Mesenteric fat pad (tissue), 1 donor: ENCODE measurements around a stretch of chr21.

DNA sequence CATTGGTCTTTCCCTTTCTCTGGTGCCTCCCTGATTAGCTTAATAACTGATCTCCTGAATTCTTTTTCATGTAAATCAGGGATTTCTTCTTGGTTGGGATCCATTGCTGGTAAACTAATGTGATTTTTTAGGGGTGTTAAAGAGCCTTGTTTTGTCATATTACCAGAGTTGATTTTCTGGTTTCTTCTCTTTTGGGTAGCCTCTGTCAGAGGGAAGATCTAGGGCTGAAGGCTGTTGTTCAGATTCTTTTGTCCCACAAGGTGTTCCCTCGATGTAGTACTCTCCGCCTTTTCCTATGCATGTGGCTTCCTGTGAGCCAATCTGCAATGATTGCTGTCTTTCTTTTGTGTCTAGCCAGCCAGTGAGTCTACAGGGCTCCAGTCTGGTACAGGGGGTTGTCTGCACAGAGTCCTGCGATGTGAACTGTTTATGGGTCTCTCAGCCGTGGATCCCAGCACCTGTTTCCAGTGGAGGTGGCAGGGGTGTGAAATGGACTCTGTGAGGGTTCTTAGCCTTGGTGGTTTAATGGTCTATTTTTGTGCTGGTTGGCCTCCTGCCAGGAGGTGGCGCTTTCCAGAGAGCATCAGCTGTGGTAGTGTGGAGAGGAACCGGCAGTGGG, 81.1 kb upstream of the C21orf91 start:
- PRO-cap = no peak

DNA sequence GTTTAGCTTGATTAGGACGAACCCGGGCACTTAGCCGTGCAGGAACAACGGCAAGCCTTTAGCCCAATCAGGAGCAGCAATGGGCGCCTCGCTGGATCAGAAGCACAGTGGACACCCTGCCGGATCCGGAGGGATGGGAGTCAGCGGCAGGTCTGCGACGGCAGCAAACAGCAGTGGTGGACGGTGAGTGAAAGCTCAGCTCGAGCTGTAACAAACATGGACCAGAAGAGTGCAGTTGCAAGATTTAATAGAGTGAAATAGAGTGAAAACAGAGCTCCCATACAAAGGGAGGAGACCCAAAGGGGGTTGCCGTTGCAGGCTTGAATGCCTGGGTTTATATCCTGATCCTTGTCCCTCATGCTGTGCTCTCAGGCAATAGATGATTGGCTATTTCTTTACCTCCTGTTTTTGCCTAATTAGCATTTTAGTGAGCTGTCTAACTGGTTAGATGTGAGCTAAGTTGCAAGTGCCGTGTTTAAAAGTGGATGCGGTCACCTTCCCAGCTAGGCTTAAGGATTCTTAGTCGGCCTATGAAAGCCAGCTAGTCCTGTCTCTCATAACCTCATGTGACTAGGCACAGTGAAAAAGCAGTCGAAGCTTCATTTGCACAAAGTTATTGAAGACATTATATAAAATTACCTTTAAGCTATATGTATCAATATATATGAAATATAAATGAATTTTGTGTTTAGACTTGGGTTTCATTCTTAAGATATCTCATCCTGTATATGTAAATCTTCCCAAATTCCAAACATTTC, 356.6 kb upstream of the TMPRSS15 start:
- PRO-cap = no peak

DNA sequence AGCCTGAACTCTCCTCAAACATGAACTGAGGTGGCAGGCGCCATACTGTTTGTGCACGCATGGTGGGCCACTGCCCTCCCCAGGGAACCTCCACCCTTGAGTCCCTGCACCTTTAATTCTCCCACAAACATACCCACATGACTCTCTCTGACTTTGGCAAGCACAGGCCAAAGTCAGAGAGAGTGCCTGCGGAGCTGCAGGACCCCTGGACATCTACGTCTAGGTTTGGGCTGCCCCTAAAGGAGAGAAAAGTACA, 260.4 kb downstream of the NCAM2 start:
- PRO-cap = no peak

DNA sequence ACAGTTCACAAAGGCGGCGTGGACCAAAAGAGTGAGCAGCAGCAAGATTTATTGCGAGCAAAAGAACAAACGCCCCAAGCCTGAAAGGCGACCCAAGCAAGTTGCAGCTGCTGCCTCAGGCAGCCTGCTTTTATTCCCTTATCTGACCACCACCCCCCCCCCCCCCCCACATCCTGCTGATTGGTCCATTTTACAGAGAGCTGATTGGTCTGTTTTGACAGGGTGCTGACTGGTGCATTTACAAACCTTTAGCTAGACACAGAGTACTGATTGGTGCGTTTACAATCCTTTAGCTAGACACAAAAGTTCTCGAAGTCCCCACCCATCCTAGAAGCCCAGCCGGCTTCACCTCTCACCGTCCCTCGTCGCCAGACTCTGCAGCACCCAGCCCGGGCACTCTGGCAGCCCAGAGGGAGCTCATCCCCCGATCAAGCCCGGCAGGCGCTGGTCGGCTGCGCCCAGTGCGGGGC, 2023.0 kb downstream of the NCAM2 start:
- PRO-cap = no peak

DNA sequence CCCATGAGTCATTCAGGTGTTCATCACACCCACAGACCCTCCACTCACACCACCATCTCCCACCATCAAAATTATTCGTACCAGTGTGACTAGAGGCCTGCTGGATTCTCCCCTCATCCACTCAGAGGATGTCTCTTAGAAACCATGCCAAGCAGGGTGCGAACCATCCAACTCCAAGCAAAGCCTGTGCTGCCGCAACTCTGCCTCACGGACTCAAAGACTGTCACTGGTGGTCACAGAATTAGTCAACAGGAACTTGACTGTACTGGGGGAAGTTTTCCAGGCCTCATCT, 211.0 kb downstream of the MRPL39 start:
- PRO-cap = no peak

DNA sequence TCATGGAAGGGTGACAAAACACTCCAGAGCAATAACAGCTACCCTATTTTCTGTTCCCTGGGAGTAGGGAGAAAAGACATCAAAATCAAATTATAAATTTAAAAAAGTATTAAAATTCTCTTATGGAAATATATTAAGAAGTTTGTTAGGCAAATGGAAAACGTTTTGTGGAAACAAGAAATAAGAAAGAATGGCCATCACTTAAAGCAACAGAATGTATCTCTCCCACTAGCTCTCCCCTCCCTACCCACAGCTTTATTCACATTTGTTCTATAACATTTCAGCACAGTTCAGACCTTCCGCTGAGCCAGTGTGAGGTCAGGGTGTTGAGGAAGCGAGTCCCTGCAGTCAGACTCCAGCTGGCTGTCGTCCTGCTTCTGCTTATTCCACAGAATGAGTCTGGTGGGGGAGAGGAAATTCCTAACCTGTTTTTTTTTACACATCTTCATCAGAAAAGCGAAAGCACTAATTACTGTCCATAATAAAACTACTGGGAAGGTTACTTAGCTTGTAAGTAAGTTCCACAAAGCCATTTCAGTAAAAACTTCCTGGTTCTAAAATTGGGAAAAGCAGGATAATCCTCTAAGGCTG, 39.1 kb downstream of the MRPL39 start:
- PRO-cap = no peak

GRCh38 chr21:25573605-25574451, 33.5 kb downstream of the MRPL39 start:
- PRO-cap = no peak

DNA sequence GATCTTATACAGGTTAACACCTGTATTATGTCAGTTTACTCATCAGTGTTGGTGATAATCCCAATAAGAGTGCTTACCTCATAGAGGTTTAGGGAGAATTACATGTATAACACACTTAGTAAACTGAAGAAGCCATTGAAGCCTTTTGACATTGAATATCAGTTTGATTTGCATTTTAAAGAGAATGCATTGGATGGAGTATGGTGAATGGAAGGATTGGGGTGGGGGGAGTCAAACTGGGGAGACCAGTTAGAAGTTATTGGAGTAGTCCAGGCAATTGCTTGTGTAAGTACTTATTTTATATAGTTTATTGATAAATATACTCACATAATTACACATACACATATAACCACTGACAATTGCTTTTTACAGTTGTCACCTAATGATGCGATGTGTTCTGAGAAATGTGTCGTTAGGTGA, 6.2 kb downstream of the JAM2 start:
- PRO-cap = no peak

DNA sequence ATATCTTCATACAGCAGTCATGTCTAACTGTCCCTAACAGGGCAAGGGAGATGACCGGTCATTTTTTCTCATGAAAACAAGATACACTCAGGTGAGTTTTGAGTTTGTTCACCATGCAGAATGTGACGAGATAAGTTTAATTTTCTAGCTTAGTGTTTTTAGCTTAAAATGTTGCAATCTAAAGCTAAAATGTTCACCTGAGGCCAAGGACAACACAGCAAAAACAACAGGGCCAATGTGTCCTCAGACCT, 144.3 kb downstream of the GABPA start:
- PRO-cap = no peak

GRCh38 chr21:25879381-25879621, 144.5 kb downstream of the GABPA start:
- PRO-cap = no peak

DNA sequence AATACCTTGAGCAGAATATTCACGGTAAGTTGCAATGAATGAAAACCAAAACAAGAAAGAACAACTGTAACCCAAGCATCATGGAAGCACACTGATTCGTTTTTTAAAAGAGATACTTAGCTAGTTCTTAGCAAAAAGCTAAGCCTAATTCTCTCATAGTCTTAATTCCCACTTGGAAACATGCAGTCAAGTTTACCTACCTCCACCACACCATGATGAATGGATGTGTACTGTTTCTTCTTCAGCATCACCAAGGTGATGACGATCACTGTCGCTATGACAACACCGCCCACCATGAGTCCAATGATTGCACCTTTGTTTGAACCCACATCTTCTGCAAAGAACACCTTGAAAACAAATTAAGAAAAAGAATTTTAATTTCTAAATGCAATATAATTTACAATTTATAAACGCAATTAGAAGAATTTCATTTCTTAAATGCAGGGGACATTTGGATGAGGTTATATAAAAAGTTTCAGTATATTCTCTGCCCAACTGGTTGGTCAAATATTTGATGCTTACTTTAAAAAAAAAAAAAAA, 156.8 kb downstream of the GABPA start:
- PRO-cap = no peak

GRCh38 chr21:26111947-26112229, 58.7 kb downstream of the APP start:
- PRO-cap = no peak

- PRO-cap = no peak
Observed at GRCh38 chr21:26123030-26123337, 47.6 kb downstream of the APP start.

- PRO-cap = no peak
Observed at GRCh38 chr21:26171492-26172017, 985 bp upstream of the APP start.

- PRO-cap = no peak
Observed at GRCh38 chr21:26563862-26564555, 9.1 kb downstream of the CYYR1 start.

DNA sequence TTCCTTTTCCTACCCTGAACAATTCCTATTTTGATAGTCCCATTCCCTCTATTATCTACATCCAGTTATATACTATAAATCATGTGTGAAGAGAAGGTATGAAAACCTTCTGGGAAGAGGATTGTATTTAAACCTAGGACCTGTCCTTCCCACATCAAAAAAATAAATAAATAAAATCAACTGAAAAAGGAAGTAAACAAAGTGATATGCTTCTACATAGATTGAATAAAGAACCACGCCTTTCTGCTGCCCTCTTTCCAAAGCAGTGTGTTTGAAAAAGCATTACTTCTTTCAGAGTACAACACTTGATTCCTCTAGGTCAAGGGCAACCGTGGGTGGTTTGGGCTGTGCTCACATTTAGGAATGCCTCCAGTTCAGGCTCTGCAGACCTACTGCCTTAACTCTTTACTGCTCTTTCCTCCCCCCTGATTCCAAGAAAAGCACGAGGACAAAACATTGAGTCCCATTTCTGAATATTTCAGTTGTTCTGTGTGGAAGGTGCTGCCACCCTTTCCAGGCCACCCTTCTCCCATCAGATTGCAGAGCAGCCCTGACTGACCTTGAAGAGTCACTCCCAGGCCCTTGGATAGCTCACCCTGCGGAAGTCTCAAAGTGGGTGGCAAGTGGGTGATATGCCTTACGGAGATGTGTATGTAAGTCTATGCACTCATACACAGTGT, 45.2 kb downstream of the ADAMTS1 start:
- PRO-cap = no peak

DNA sequence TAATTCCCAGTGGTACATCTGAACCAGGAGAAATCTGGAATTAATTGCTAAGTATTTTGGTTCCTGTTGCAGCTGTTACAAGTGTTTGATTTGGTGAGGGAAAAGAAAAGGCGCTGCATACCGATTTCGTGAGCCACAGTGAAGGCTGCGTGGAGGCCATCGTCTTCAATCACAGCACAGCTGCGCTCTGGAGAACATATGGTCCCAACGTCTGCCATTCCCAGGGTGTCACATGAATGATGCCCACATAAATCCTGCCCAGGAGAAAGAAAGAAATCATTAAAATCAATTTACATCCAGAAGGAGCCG, 12.3 kb downstream of the ADAMTS5 start:
- PRO-cap = no peak

- PRO-cap = no peak
Observed at GRCh38 chr21:28984534-28985154, 8.0 kb downstream of the LTN1 start.

GRCh38 chr21:29163353-29164034, 33.0 kb downstream of the MAP3K7CL start:
- PRO-cap = no peak

DNA sequence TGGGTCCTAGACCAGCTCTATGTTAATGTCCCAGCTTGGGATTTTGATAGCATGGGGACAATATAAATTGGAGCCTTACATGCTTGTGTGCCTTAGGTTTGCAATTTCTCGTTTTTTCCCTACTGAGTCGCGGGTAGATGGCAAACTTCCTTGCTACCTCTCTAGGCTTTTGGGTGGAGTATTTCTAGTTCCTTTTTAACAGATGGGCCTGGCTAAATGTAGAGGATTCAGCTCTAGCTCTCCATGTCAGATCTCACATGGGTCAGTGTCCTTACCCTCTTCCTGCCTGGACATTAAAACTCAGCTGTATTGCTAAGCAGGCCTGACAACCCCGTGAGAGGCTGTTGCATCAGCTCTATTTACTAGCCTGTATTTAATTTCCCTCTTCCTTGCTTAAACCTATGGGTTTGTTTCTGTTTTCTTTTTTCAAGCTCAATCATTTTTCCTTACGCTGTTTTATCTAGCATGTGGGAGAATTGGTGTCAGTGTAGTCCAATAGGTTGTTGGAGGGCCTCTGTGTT, 79.6 kb upstream of the BACH1 start:
- PRO-cap = no peak